Mesenchymal stem cell of the bone marrow (primary cell): ENCODE results near the gene KISS1.

- CAGE, long polyA plus RNA: no peak
Measured at GRCh38 chr1:204087797-204088530, 15.0 kb downstream of the SOX13 start.

DNA sequence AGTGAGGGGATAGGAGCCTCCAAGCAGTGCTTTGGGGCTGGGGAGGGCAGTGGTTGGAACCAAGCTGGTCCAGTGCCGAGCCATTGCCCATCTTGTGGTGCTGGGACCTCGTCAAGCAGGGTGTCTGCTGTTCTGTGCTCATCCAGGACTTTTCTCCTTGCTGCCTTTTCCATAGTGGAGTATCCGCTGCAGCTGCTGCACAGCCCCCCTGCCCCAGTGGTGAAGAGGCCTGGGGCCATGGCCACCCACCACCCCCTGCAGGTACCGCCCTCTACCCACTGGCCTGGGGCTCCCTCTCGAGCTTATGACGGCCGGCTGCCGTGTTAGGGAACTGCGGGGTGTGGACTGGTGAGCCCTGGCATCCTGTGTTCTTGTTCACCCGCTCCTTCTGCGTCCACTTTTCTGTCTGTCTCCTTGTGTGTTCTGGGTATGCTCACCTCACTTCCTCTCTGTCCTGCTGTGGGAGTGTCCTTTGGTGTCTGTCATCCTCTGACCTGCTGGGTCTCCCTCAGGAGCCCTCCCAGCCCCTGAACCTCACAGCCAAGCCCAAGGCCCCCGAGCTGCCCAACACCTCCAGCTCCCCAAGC, 30.0 kb downstream of the ETNK2 start:
- CAGE, long polyA plus RNA: no peak

DNA sequence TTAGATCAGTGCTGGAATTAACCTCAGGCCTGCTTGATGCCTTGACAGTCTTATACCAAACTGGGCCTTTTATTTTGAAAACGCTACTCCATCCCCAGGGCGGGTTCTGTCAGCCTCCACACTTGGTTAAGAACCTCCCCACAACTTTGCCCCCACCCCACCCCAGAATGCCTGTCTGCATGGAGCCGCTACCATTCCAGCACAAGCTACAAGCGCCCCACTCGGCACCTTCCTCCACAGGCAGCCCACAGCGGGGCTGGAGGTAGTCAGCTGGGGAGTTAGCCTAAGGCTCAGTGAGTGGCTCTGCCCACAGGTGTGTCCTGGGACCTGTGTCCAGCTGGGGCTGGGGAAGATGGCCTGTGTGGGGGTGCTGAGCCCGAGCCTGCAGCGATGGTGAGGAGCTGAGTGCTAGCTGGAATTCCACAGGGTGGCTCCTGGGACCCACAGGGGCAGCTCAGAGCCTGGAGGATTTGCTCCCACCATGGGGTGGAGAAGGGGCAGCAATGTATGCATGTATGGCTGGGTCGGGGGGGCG, 1.1 kb downstream of the ETNK2 start:
- CAGE, long polyA plus RNA: no peak

GRCh38 chr1:204196368-204196706, at the start of gene KISS1:
KISS1 (minus strand) TSS chr1:204196491.
- CAGE, long polyA plus RNA: no peak

DNA sequence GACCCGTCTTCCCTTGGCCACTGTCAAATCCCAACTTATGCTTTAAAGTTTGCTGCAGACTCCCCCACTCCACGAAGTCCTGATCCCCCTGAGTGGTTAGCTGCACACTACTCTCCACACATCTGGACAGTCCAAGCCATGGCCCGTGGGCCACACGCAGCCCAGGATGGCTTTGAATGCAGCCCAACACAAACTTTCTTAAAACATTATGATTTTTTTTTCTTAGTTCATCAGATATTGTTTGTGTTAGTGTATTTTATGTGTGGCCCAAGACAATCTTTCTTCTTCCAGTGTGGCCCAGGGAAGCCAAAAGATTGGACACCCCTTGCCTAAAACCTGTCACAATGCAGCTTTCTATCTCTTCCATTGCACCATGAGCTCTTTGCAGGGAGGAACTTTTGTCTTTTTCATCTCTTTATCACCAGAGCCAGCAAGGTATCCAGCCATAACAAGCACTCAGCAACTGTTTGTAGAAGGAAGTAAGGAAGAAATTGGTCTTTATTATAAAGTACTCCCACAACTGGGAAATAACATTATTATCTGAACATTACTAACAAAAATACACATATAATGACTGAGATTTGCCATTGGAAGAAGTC, 57.2 kb upstream of the GOLT1A start:
- CAGE, long polyA plus RNA: no peak

GRCh38 chr1:204292546-204293012, 67.2 kb downstream of the PLEKHA6 start:
- CAGE, long polyA plus RNA: no peak

DNA sequence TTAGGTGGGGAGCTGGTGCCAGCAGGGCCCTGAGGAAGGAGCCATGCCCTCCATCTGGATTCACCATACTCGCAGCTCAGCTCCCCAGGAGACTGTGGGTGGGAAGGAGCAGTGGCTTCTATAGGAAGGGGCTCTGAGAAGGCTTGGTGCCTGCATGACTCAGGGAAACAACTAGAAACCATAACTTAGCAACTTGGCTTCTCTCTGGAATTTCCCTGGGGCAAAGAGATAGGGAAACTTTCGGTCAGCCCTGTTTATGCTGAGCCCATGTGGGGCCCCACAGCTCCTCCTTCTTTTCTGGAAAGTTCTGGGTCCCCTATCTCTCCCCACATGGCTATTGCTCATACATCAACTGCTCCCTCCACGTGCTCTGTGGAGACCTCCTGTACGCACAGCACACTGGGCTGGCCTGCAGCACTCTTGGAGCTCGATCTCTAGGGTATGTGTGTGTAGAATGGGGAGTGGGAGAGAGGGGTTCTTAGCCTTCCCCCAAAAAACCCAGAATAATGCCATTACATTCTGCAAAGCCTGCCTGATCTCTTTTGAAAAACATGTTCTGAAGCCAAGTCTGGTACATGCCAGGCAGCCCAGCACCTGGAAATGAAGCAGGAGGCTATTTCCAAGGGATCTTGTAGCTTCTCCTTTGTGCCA, 39.3 kb downstream of the PLEKHA6 start:
- CAGE, long polyA plus RNA: no peak

DNA sequence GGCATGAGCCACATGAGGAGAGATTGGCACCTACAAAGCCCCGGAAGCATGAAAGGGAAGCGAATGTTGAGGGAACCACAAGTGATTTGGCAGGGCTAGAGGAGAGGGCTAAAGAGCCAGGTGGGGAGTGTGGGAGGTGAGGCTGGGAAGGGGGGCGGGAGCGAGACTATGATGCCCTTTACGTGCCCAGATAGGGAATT, 5.2 kb upstream of the PLEKHA6 start:
- CAGE, long polyA plus RNA: no peak

- CAGE, long polyA plus RNA: no peak
Measured at GRCh38 chr1:204493580-204493988, 1.0 kb downstream of the PIK3C2B start.

DNA sequence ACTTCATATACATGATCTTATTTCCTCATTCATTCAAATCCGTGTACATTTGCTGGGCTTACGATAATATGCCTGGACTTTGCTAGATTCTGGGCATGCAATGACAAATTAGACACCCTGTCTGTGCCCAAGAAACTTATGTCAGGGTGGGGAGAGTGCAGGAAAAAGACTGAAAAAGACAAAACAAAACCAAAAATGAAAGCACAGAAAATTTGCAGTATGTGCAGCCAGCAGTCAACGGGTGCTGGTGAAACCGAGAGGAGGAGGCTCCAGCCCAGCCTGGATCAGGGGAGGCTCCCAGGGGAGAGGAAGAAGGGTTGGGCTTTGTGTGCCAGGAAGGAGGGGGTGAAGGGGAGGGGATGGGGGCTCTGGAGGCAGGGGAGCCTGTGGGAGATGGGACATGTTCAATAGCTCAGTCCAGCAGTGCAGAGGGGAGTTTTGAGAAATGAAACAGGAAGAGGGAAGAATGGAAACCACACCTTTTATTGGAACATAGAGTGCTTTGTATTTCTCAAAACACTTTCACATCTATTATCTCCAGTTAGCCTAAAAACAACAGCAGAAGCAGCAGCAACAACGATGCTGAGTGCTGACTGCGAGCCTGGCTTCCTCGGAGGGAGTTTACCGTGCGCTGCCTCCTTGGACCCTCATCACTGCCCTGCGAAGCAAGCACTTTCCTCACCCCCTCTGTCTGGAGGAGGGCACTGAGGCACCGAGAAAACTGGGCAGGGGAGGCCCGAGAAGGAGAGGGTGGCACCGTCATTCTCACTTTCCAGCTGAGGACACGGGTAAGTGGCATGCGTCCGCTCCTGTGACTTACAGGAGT, 62.7 kb downstream of the MDM4 start:
- CAGE, long polyA plus RNA: no peak

- CAGE, long polyA plus RNA: no peak
Measured at GRCh38 chr1:204706234-204706969, 20.9 kb upstream of the LRRN2 start.

DNA sequence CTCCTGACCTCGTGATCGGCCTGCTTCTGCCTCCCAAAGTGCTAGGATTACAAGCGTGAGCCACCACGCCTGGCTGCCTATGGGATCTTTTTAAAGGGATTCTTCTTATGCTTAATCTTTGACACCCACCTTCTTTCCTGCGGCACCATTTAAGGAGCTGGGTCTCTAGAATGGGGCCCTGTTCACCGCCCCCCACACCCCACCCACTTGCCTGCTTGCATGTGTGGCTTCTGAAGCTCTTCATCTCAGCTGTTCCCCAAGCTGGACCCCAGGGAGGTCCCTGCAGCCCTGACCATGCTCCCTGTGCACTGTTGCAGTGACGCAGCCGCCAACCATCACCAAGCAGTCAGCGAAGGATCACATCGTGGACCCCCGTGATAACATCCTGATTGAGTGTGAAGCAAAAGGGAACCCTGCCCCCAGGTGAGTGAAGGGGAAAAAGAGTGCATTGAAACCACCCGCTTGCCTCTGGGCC, 91.3 kb upstream of the CNTN2 start:
- CAGE, long polyA plus RNA: no peak

DNA sequence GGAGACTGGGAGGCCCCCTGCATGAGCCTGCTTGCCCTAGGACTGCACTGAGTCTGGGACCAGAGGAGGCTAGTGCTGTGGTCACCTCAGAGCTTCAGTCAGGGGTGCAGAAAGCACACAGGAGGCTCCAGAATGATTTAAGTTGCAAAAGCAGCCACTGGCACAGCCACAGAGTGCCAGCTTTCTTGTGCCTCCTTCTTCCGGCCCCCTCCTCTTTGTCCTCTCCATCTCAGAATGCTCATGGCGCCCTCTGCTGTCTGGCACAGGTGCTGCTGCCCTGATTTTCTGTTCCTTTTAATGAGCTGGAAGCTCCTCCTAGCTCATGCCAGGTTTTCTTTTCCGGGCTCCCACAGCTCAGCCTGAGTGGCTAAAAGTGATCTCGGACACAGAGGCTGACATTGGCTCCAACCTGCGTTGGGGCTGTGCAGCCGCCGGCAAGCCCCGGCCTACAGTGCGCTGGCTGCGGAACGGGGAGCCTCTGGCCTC, 18.5 kb downstream of the CNTN2 start:
- CAGE, long polyA plus RNA: no peak

DNA sequence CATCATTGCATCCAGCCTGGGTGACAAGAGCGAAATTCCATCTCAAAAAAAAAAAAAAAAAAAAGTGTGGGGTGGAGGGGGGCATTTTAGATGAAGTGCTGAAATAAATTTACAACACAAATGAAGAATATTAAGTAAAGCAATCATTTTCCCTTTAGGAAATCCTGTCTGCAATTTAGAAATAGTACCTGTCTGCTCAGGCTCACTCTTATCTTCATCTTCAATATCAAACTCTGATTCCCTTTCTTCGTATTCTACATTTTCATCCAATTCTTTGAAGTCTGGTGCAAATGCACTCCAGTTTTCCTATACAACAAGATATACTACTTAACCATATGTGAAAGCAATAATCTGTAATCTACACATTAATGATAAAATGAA, 14.5 kb upstream of the TMEM81 start:
- CAGE, long polyA plus RNA: no peak

GRCh38 chr1:205122165-205122837, 523 bp upstream of the RBBP5 start:
- CAGE, long polyA plus RNA: no peak

DNA sequence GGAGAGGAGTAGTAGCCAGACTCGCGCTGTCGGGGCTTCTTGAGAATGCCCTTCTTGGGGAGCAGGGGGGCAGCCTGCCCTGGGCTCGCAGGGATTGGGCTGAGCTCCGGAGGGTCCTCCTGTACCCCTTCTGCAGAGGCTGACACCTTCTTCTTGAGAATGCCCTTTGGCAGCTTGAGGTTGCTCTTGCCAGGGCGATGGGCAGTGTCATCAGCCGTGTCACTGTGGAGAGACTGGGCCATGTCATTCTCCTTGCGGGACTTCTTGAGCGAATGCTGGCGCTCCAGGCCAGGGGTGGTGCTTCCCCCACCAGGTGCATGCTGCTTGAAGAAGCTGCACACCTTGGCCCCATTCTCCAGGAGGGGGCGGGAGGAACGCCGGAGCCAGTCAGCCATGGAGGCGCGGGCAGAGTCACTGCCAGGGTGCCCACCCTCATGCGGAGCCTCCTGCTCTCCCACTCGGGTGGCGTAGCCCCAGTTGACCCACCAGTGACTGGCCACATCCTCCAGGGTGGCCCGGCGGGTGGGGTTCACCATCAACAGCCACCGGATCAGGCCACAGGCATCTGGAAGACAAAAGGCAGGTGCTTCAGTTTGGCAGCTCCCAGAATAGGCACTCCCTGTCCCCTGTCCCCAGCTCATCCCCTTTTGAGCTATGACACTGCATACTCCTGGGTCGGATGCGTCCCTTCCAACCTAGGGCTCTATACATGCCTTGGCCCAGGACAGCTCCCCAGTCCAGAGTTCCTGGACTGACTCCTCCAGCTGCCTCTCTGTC, 17.4 kb downstream of the NUAK2 start:
- CAGE, long polyA plus RNA: no peak

- CAGE, long polyA plus RNA: no peak
Measured at GRCh38 chr1:205314900-205315428, 6.6 kb downstream of the NUAK2 start.

- CAGE, long polyA plus RNA: no peak
Measured at GRCh38 chr1:205456733-205457947, 1.3 kb upstream of the BLACAT1 start.

DNA sequence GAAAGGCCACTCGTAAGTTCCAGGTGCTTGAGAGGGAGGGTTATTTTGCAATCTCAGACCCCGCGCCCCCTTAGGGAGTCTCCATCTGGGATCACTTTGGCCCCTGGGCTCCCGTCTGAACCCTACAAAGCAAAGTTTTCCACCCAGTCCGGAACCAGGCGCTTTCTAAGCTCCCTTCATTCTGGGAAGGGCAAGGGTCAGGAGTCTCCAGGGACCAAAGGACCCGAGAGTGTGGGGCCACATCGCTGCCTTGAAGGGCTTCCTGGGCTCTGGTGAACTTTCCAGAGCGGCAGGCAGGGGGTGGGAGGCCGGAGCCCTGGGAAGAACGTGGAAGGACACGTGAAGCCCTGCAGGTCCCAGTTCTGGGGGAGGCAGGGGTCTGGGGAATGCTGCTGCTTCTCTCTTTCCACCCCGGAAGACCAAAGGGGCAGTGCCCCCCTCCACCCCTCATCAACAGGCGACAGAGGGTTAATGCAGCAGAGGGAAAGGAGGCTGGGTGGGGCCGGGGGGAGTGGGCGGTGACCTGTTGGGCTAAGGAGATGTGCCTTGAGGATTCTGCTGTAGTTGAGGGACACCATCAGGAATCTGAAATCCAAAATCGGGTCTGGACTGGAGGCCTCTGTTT, 673 bp downstream of the CDK18 start:
- CAGE, long polyA plus RNA: no peak

DNA sequence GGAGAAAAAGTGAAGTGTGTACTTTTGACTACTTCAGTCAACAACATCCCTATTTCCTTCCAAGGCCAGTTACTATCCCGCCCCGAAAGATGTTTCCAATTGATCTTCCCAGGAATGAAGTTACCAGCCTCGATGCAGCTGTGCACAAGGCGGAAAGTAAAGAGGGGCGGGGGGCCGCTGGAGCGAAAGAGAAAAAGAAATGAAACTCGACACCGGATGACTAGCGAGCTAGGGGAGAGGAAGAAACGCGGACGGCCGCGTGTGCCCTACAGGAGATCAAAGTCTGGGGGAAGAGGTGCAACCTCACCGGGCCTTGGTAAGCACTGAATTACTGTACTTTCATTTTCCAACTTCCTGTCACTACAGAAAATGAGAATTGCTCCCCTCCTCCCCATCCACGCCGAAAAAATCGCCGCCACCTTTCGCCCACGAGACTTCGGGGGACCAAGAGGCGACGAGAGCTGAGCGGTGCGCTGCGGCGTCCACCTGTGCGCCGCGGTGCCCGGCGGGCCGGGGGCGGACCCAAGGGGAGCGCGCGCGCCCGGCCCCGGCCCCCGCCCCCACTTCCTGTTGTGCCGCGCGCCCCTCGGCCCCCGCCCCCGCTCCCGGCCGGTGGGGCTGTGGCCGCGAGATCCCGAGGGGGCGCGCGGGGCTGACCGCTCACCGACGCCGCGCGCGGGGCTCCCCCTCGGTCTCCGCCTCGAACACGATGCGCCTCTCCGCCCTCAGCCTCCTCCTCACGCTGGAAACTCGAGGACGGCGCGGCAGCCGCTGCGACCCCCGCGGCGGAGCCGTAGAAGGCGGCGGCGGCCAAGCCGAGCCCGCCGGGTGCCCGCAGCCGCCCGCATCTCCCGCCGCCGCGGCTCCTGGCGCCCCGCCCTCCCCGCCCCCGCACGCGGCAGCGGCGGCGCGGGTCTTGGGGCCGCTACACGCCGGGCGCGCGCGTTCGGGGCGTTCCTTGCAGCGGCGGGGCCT, 556 bp downstream of the ELK4 start:
- CAGE, long polyA plus RNA: no peak